Mesangial cell (primary cell): ENCODE data around the gene CD247.

DNA sequence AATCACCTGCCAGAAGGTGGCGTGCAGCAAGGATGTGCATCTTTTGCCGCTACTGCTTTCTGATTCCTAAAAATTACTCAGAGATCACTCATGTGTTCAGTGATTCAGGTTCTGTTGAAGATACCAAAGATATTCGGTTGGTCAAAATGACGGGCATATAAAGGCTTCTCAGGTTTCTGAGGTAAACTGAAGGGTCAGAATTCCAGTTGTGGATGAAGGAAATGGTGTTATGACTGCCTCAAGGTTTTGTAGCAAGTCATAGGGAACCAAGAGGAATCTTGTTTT is 2.7 kb downstream of the RGS4 start:
- RAMPAGE, long total RNA, result no peak

GRCh38 chr1:163175170-163175647 is 27.5 kb downstream of the RGS5 start:
- RAMPAGE, long total RNA, result no peak

- RAMPAGE, long total RNA, result no peak
Observed at GRCh38 chr1:164557164-164557692, 1.8 kb upstream of the PBX1 start.

- RAMPAGE, long total RNA, result no peak
Observed at GRCh38 chr1:164558486-164558982, 450 bp upstream of the PBX1 start.

GRCh38 chr1:164587383-164588506 is 28.8 kb downstream of the PBX1 start:
- RAMPAGE, long total RNA, result no peak

DNA sequence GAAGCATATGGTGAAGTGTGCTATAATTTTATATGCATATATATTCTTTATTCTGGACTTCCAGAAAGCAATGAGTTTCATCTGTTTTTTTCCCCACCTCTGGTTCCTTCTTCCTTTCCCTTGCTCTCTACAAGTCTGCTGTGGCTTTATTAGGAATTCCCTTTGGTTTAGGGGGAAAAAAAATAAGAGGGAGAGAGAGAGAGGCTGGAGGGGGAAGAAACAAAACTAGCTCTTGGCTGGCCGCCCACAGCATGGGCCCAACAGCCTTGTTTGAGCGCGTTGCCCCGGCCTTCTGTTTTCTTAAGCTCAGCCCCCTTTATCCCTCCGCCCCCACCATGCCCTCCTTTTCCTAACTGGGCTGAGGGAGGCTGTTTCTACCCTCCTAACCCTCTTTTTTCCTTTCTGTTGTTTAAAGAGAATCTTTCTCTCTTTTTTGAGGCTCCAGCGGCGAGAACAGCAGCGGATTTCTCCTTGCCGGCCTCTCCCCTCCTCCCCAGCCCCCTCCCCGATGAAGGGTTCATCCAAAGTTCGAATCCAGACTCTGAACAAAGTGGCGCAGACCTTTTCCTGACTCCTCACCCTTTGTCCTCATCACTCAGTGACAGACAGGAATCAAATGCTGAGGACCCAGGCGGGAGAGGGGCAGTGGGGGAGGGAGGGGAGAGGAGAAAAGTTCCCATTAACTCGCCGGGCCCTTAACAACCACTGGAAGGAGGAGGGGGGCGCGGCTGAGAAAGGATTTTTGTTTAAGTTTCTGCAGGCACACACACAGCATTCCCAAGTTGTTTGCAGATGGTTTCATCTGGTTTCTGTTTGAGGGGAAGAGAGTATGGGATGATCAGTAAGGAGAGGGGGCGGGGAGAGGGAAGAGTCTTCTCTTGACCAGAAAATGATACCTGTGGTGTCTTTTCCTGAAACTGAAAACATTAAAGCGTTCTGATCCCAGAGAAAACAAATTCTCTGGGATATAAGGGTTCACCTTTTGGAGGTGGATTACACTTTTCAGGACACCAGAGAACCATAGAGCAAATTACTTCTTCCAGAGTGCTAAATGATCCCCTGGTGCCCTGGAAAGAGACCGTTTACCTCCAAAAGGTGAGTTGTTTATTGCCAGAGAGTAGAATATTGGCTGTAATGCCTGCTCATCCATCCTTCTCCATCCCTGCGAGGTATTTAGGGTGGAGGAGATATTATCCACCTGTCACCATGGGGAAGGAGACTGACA is 29.9 kb downstream of the PBX1 start:
- RAMPAGE, long total RNA, result no peak

GRCh38 chr1:164734433-164735309 is 175.7 kb downstream of the PBX1 start:
- RAMPAGE, long total RNA, result no peak

DNA sequence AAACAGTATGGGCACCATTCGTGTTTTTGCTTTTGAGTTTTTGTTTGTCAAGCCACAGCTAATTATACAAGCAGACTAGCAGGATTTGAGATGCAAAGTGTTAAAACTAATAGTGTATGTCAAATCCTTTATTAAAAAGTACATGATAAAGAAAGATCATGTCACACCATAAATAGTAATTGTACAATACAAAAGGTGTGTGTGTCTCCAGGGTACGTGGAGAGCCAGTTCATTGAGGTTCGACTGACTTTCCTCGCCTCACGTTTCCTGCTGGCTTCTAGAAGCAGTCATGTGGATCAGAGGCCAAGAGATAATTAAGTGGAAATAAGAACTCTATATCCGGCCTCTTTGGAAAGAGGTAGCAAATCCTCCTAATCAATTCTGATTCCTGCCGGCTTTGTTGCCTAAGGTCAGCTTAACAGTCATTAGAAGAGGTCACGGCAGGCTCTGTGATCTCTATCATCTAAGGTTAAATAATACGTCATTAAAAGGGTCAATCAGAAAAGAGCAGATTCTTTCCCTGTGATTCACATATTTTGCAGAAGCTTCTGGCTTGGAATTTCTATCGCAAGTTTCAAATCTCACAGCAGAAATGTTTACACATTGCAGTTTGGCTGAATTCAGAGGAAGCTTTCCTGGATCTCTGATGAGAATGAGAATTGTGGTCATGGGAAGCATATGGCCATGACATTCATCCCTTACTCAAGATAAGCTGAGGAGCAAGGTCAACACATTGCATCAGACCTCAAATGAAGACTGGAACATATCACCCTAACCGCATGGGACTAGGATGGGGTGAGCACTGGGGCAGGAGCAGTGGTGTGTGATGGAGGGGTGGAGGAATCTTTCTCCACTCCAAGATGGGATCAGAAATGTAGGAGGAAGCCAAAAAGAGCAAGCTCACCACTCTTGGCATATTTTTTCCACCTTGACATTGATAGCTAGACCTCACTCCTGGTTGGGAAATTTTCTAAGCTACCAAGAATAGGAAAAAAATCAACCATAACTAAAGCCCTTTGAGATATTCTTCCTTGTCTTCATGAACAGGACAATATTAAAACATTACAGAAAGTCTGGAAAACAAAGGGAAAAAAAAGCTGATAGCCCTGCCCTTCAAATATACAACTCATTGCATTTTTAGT is 189.4 kb downstream of the PBX1 start:
- RAMPAGE, long total RNA, result no peak

GRCh38 chr1:165352655-165353309 is 3.7 kb downstream of the LMX1A start:
- RAMPAGE, long total RNA, result no peak

DNA sequence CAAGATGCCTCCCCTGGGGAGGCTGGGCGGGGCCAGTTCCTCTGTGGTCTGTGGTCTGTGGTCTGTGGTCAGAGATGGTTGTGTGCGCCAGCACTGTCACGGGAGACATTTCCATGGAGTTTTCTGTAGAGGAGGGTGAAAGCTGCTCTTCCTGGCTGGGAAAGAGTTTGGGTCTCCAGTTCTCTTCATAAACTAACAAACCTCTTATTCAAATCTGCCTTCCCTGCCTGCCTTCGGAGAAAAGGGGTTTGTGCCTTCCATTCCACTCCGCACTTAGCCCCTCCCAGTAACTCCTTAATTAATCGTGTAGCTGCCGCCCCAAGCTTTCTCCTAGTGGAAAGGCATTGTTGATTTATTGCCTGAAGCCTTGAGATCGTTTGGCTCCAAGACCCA is 36.6 kb upstream of the LMX1A start:
- RAMPAGE, long total RNA, result no peak

DNA sequence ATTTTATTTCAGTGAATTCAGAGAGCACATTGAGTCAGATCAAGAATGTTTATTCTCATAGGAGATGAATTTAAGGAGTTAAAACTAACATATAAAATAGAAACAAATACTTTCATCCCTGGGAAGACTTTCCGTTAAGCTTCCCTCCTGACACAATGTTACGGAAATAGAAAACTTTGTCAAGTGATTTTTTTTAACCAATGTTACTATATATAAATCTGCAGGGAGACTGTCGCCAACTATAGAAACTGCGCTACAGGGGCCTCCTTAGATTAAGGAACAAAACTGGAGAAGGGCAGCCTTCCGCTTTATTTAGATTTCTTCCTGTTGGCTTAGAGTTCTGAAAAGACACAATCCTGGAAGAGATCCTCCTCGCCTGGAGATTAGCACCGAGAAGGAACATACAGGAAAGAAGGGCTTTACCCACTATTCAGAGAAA is 1.4 kb downstream of the MGST3 start:
- RAMPAGE, long total RNA, result no peak

DNA sequence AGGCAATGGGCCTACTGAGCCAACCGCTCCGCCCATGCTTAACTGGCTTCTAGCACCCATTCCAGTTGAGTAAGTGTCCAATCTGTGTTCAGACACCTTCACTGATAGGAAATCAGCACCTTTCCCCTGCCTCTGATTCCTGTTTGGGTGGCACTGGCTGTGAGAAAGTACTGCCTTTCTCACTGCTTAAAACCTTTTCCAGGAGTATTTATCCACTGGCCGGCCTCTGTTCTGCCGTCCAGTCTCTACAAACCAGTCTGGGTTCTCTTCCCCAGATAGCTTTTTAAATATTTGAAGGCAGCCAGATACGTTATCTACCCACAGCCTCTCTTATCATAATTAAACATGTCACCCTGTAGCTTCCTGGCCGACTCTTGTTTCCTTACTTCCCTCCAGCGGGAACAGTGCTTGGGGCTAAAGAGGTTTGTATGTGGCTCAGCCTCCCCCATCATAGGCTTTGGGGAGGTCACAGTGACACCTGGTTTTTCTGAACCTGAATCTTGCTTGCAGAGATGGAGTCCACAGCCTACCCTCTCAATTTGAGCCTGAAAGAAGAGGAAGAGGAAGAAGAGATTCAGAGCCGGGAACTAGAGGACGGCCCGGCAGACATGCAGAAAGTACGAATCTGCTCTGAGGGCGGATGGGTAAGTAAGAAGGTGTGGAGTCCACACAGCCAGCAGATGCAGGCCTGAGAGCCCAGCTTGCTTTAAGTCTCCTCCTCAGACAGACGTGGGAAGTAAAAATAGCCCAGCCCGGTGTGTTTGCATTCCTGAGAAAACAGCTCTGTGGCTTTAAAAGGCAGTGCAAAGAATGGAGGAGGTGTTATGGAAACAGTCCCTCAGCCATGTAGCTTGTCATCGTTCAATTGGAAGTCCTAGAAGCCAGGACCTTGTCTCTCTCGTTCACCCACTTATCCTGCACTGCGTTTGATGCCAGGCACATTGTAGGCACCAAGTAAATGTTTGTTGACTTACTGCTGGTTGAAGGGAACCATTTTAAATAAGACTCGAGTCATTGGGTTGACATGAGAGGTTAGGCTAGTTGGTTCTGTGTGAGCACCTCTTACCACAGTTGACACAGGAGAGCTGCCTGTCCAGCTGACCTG is 1.5 kb downstream of the POGK start:
- RAMPAGE, long total RNA, result no peak

- RAMPAGE, long total RNA, result no peak
Observed at GRCh38 chr1:166920562-166921658, 44.8 kb upstream of the TADA1 start.

DNA sequence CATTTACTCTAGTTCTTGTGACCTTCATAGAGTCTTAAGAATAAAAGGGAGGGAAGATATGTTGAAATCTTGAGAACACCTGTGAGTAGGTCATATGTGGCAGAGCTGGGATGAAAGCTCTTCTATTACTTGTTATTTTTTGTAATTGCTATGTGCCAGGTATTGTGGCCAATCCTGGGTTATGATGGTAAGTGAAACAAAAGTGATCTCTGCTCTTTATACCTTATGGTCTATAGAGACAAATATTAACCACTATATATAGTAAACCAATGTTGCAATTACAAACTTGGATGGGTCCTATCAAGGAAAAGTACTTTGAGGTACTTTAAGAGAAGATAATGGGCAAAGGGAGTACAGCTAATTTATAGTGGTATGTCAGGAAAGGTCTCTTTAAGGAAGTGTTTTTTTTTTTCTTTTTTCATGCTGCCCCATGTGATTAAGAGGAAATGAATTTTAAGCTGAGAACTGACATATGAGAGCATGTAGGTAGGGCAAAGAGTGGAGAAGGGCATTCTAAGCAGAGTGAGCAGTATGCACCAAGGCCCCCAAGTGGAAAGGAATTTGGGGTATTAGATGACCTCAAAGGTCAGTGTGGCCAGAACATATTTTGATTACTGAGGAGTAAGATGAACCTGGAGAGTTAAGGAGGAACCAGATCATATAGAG is 43.3 kb downstream of the POU2F1 start:
- RAMPAGE, long total RNA, result no peak

DNA sequence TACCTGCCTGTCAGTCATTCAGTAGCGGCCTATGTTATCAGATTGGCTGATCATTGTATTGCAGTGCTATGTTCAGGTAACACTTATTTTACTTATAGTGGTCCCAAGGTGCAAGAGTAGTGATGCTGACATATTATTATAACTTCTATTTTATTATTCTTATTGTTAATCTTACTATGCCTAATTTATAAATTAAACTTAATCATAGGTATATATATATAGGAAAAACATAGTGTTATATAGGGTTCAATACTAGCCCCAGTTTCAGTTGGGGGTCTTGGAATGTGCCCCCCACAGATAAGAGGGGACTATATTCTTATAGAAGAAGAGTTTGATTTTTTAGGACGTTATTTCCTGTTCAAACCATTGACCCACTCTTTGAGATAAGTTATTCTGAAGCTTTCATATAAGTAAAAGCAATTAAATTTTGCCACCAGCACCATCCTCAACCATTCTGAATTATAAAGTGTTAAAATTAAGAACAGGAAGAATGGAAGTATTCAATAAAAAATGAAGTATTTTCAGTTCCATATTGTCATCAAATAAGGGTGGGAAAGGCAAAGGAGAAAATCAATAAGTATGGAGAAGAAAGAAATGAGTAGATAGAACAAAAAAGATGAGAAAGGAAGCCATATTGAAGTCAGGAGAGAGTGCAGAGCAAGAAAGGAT is 55.7 kb downstream of the POU2F1 start:
- RAMPAGE, long total RNA, result no peak

- RAMPAGE, long total RNA, result no peak
Observed at GRCh38 chr1:167437867-167438818, 80.2 kb downstream of the CD247 start.

DNA sequence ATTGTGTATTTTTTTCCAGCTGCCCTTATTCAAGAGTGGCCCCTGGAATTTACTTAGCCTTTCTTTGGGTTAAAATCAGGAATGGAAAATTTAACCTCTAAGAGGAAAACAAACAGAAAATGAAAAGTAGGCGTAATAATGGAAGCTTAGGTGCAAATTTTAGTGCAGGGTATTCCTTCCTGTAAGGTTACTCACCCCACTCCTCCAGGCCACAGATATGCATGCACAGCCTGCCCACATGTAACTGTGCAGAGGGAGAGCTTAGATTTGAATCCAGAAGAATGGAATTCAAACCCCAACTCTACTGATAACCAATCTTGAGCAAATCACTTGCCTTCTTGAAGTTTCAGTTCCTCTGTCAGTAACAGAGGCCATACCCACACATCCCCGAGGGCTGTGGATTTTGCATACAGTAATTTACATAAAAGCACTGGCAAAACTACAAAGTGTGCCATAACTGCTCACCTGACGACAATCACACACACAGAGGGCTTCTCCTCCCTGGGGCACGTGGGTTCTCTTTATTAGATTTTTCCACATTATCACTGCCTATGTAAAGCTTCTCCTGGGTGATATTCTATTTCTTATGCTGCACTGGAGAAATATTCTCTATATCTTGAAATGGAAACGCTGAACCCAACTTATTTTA is 18.7 kb downstream of the CD247 start:
- RAMPAGE, long total RNA, result no peak

DNA sequence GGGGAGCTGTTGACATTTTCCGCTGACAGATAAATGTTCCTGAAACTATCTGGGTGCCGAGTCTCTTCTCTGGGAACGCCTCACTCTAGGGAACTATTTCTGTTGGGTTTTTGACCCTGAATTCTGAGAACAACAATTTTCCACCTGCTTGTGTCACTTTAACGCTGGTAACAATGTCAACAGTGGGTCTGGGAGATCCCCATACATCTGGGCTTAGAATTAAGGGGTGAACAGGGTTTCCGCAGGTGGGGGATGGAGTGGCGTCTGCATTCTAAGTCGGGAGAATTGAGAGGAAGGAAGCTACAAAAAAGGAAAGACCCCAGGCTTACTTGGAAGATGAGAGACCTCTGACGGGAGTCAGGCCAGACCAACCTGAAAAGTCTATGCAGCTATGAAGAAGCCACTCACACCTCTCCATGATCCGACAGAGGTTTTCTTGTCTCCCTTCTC is 8.7 kb downstream of the CD247 start:
- RAMPAGE, long total RNA, result no peak

GRCh38 chr1:167518099-167518999 is at the start of gene CD247:
Gene CD247 (minus strand): TSS chr1:167518529.
- RAMPAGE, long total RNA, result no peak

- RAMPAGE, long total RNA, result no peak
Observed at GRCh38 chr1:167601250-167601787, 28.7 kb upstream of the RCSD1 start.